ENCODE measurements around a stretch of chr18.

GRCh38 chr18:20984185-20984567, 127.4 kb downstream of the ROCK1 start:
- RRBS = no CpG with 5 or more reads among the region's 2 CpGs

DNA sequence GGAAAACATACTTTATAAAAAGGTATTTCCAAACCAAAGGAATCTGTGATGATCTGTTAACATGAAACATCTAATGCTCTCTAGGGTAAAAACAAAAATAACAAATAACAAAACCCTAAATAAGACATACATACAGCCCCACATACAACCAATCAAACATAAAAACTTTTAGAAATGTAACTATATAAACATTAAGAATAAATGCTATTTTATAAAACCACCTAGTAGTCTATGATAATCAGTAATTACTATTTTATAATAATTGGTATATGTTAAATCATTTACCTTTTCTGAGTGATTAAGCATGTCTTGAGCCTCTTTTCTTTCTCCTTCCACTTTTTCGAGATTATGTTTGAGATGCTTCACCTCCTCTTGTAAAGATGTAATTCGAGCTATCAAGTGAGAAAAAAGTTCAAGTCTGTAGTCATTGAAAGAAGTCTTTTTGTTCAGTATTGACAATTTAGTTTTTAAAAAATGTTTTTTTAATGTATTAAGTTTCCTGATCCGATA, 119.0 kb downstream of the ROCK1 start:
- RRBS = no CpG with 5 or more reads among the region's 3 CpGs

GRCh38 chr18:21242906-21243659, 1.1 kb downstream of the GREB1L start:
- RRBS = 16% methylated on average over 8 of the region's 39 CpGs

- RRBS = no CpG with 5 or more reads among the region's 9 CpGs
Measured at GRCh38 chr18:21573985-21574540, 26.4 kb downstream of the ESCO1 start.

DNA sequence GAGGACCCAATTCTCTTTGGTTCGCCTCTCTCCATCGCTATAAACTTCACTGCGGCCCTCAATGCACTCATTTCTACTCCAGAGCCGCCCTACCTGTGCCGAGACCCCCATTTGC, 745 bp downstream of the ESCO1 start:
- RRBS = no CpG with 5 or more reads among the region's 5 CpGs

DNA sequence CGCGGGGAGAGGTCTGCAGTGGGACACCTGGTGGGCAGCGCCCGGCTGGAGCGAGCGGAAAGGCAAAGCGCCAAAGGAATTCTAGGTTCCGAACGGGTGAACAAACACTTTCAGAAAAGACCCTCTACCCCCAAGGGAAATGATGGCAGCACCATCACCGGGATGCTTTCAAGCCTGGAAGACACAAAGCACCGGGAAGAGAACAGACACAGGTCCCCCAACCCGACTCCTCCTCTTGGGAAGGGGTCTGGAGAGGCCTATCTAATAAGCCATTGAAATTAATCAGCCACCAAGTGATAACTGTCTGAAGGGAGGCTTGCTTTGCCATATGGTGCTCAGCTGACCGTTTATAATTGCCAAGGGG, 1.3 kb downstream of the MIB1 start:
- RRBS = 0% methylated on average over 3 of the region's 13 CpGs

GRCh38 chr18:21797884-21798586, 57.4 kb downstream of the MIB1 start:
- RRBS = no CpG with 5 or more reads among the region's 1 CpG

DNA sequence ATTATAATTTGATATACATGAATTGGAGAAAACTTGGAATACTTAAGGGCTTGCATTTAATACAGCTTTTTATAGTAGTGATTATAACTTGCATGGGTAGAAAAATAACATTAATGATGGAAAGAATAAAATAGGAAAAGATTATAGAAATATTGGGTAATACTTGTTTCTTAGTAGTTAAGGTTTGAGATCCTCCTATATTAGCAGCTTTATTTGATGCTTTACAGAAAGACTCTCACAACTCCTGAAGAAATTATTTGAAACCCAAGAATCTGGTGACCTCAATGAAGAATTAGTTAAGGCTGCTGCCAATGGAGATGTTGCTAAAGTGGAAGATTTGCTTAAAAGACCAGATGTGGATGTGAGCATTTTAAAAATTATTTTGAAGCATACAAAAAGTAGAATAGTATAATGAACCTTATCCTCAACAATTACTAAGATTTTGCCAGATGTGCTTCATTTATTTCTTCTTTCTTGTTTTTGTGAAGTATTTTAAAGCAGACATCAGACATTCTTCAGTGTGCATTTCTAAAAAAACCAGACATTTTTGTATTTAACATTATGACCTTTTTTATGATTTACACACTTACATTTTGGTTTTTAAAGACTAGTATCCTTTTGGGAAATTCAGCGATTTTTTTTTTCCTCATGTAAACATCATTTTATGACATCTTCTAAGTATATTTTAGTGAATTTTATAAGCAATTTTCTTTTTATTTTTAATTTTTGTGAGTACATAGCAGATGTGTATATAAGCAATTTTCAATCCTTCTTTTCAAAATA, 59.2 kb downstream of the MIB1 start:
- RRBS = no CpG with 5 or more reads among the region's 1 CpG

- RRBS = no CpG with 5 or more reads among the region's 3 CpGs
Measured at GRCh38 chr18:21833936-21834348, 93.3 kb downstream of the MIB1 start.

- RRBS = no CpG with 5 or more reads among the region's 6 CpGs
Measured at GRCh38 chr18:21846565-21847243, 106.1 kb downstream of the MIB1 start.

- RRBS = no CpG with 5 or more reads among the region's 3 CpGs
Measured at GRCh38 chr18:22032748-22033090, 136.7 kb upstream of the GATA6 start.

- RRBS = no CpG with 5 or more reads among the region's 9 CpGs
Measured at GRCh38 chr18:22188882-22189817, 19.8 kb downstream of the GATA6 start.

DNA sequence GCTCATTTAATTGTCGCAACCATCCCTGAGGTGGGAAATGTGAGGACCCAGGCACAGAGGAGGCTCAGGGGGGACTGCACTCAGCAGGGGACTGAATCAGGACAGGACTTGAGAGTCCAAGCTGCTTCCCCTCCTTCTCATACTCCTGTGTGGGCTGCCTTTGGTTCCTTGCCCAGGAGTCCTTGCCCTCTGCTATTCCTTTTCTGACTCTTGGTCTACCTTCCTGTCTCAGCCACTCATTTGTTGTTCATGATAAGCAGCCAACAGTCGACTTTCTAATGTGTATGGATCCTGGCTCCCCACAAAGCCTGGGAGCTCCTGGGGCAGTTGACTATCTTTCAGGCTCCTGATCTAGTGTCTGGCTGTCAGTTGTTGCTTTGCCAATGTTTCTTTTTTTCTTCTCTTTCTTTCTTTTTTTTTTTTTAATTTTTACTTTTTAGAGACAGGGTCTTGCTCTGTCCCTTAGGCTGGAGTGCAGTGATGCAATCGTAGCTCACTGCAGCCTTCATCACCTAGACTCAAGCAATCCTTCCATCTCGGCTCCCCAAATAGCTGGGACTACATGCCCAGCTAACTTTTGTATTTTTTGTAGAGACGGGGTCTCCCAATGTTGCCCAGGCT, 28.4 kb downstream of the GATA6 start:
- RRBS = no CpG with 5 or more reads among the region's 5 CpGs

DNA sequence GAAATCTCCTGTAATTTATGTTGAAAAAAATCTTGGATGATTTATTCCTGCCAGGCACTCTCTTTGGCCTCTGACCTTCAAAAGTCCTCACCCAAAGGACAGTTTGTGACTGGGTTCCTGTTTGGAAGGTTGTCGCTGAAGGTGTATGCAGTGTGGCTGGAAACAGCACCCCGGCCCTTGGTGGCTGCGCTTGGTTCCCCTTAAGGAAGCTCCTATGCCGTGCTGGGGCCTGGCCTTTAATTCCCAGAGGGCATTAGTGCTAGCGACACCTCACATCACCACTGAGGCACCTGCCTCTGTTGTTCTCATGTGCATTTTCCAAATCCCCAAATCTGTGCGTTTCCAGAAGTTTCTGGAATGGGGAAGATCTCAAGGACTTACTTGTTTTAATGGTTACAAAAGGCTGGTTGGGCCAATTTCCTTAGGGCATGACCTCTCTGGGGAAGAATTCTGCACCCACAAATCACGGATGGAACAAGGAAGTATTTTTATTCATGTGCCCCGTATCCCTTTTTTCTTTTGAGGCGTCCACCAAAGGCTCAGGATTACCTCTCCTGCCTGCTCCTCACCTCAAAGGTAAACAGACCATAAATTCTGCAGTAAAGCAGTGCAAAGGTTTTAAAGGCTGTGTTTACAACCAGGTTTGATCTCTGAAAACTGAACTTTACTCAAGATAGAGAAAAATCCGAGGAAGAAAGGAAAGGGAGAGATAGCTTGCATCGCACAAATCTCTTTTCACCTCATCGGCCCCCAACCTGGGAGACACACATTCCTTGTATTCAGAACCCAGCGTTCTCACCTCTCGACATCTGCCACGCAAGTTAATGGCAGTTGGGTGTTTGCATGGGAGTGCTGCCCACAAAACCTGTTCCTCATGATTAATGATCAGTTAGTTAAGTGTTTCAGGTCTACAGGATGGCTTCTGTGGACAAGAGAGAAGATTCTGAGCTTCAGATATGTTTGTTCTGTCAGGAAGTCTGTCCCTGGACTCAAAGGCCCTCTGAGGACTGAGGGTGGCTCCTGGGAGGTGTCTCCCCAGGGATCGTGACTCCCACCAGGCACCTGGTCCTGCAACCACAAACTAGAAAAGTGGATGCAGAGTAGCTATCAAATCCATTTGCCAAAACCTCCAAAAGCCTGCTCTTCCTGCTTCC, 72.4 kb downstream of the GATA6 start:
- RRBS = no CpG with 5 or more reads among the region's 16 CpGs

- RRBS = no CpG with 5 or more reads among the region's 17 CpGs
Measured at GRCh38 chr18:22346767-22347644, 70.7 kb downstream of the CTAGE1 start.

DNA sequence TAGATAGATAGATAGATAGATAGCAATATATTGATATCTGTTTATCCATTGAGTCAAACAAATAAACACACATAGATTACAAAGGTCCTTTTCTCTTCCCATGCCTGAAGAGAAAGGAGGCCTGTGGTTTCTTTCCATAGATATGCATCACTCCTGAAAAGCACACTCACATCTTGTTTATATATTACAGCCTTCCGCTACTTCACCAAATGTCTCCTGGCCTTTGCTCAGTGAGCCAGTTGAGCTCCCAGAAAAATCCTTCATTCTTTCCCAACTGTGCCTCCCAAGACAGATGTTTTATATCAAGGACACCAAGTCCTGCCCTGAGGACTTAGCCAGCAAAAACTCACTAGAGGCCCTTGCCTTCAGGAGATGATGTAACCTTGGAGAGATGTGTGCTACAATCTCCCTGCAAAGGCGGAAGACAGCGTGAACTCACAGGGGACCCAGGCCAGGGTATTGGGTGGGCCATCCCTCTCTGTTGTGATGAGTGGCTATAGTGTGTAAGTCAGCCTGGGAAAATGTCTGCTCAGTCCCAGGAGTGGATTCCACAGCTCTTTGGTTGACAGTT, 86.0 kb upstream of the CTAGE1 start:
- RRBS = no CpG with 5 or more reads among the region's 3 CpGs

GRCh38 chr18:22604218-22605260, 186.8 kb upstream of the CTAGE1 start:
- RRBS = no CpG with 5 or more reads among the region's 13 CpGs

GRCh38 chr18:23114880-23115288, 20.4 kb upstream of the CABLES1 start:
- RRBS = no CpG with 5 or more reads among the region's 6 CpGs